Helper T cell (primary cell): ENCODE measurements around a stretch of chr1.

DNA sequence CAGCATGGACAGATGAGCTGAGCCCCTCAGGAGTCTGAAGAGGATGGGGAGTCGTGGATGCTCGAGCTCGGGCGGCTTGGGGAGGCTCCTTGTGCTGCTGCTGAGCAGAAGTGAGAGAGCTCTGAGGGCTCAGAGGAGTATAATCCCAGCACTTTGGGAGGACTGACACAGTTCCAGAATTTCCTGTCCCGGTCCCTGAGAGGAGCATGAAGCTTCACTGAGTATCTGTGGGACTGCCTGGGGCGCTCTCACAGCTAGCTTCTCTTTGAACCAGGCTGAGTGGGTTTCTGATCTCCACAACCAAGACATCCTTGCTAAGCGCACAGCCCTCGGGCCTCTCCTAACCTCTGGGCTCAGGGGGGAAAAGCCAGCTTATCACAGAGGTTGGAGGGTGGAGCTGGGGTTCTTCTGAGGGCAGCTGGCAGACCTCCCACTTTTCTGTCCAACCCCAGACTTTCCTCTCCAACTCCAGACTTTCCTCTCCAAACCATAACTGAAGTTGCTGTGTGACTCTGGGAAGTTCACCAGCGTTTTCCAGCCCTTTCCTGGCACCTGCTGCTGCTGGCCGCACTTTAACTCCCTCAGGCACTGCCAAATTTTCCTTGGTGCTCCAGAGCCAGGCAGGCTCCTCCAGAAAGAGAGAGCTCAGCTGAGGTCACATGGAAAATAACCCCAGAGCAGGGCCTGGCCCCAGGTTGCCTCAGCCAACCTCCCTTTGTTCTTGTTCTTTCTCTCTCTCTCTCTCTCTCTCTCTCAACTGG is 49.7 kb downstream of the OLFML2B start:
- PRO-cap, 2 experiments = no peak in any of the 2 experiments

- PRO-cap, 2 experiments = no peak in any of the 2 experiments
Observed at GRCh38 chr1:162081028-162081631, 11.6 kb downstream of the NOS1AP start.

- PRO-cap, 2 experiments = no peak in any of the 2 experiments
Observed at GRCh38 chr1:162145970-162146829, 76.7 kb downstream of the NOS1AP start.

GRCh38 chr1:162523221-162524291 is 25.9 kb downstream of the UHMK1 start:
- PRO-cap, 2 experiments = no peak in any of the 2 experiments

DNA sequence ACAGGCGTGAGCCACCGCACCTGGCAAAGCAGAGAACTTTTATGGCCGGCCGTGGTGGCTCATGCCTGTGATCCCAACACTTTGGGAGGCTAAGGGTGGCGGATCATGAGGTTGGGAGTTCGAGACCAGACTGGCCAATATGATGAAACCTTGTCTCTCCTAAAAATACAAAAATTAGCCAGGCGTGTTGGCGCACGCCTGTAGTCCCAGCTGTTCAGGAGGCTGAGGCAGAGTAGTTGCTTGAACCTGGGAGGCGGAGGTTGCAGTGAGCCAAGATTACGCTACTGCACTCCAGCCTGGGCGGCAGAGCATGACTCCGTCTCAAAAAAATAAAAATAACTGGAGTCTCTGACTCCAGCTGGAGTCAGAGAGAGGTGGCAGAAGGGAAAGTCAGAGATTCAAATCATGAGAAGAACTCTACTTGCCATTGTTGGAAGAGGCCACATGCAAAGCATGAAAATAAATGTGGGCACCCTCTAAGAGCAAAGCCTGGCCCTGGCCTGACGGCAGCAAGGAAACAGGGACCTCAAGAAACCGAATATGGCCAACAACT is 16.5 kb upstream of the UAP1 start:
- PRO-cap, 2 experiments = no peak in any of the 2 experiments

- PRO-cap, 2 experiments = no peak in any of the 2 experiments
Observed at GRCh38 chr1:162560526-162560942, 988 bp upstream of the UAP1 start.

GRCh38 chr1:162581107-162581718 is 19.7 kb downstream of the UAP1 start:
- PRO-cap, 2 experiments = no peak in any of the 2 experiments

DNA sequence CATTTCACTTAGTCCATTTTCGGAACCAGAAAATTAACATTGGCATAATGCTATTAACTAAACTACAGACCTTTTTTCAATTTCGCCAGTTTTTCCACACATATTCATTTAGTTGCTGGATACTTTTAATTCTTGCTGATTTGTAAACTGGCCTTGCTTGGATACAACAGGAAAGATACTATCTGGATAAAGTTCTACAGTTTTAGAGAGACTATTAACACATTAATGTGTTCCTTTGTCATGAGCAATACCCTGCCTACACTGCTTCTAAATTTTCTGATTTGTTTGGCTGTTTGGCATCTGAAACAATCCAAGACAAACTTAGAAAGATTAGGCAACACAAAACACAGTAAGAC is 5.7 kb upstream of the HSD17B7 start:
- PRO-cap, 2 experiments = no peak in any of the 2 experiments

DNA sequence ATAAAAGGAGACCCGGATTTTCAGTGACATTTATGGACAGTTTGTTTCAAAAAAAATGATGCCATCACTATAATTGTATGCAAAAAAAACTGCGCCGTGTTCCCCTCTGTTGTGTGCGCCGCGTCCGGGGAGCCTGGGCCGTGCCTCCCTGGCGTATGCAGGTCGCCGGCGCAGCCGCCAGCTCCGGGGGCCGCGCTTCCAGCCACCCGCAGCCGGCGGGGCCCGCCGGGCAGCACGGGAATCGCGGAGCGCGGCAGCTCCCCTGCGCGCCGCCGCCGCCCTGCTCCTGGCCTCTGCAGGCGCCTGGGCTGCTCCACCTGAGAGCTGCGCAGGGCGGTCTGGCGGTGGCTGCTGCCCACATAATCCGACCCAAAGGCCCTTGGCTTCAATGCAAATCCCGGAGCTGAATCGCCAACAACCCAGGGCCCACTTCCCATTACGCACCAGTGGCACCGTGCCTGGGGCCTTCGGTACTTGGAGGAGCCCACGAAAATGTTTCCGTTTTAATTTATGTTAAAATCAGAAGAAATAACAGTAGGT is 237.7 kb upstream of the PBX1 start:
- PRO-cap, 2 experiments = no peak in any of the 2 experiments

DNA sequence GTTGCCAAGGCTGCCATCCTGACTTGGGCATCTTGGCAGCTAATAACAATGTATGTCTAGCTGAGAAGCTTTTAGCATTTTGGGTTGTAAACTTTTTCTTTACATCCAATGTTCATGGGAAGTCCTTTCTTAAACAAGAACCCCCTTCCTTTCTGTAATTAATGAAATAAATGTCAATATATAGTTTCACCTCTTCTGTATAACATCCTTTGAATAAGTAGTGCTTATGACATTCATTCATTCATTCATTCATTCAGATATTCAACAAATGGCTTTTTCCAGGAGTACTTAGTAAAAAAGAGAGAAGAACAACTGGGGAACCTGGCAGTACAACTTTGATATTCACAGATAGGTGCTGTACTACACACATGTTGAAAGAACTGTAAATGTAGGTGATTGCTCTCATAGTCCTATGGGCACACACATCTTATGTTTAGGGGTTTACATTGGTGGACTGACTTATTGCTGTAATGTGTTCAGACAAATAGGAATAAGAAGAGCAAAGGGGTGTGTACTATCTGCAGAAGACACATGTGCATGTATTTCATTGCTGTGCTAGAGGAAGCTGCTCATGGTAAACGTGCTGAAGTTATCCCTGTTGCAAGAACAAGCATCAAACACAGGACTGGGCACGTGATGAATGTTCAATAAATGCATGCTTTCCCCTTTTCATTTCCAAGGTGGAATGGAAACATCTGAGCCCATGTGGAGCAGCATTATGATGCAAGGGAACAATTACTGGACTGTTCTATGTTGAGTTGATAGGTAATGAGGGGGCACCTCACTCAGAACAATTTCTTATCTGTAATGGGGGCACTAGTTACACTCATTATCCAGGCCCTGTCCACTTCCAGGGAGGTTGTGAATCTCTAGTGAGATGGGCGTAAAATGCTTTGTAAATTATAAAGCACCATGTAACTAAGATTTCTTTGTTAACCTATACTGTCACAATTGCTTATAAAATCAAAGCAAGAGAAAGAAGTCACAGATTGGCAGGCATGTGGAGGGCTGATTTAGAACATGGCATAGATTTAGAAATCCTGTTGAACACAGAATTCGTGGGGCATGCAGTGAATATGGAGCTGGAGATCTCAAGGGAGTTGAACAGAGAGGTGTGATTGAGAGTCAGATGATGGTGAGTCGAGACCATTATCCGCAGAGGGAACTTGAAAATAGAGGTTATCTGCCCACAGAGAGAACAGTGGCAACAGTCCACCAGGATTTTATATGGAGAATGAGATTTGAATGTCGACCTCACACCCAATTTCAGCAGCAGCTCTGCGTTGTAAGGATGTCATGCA is 27.2 kb downstream of the PBX1 start:
- PRO-cap, 2 experiments = no peak in any of the 2 experiments

GRCh38 chr1:164637222-164637915 is 78.4 kb downstream of the PBX1 start:
- PRO-cap, 2 experiments = no peak in any of the 2 experiments

DNA sequence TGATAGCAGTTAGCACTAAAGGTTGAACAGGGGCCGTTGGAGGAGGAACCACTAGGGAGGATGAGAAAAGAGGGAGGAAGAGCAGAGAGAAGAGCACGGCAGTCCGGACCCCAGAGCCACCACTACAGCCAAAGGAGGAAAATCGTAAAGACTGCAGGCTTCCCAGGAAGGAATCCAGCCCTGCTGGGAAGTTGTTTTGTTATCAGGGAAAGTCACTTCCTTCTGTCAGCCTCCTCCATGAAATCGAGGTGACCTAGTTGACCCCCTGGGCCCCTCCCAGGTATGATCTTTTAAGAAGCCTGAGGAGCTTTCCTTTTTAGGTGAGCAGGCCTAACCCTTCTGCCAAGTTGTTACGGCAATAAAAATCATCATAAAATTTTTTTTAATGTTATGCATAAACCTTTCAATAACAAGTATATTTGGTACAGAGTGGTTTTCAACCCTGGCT is 88.3 kb downstream of the PBX1 start:
- PRO-cap, 2 experiments = no peak in any of the 2 experiments

- PRO-cap, 2 experiments = no peak in any of the 2 experiments
Observed at GRCh38 chr1:164659705-164660662, 101.0 kb downstream of the PBX1 start.

- PRO-cap, 2 experiments = no peak in any of the 2 experiments
Observed at GRCh38 chr1:164690057-164690604, 131.1 kb downstream of the PBX1 start.

DNA sequence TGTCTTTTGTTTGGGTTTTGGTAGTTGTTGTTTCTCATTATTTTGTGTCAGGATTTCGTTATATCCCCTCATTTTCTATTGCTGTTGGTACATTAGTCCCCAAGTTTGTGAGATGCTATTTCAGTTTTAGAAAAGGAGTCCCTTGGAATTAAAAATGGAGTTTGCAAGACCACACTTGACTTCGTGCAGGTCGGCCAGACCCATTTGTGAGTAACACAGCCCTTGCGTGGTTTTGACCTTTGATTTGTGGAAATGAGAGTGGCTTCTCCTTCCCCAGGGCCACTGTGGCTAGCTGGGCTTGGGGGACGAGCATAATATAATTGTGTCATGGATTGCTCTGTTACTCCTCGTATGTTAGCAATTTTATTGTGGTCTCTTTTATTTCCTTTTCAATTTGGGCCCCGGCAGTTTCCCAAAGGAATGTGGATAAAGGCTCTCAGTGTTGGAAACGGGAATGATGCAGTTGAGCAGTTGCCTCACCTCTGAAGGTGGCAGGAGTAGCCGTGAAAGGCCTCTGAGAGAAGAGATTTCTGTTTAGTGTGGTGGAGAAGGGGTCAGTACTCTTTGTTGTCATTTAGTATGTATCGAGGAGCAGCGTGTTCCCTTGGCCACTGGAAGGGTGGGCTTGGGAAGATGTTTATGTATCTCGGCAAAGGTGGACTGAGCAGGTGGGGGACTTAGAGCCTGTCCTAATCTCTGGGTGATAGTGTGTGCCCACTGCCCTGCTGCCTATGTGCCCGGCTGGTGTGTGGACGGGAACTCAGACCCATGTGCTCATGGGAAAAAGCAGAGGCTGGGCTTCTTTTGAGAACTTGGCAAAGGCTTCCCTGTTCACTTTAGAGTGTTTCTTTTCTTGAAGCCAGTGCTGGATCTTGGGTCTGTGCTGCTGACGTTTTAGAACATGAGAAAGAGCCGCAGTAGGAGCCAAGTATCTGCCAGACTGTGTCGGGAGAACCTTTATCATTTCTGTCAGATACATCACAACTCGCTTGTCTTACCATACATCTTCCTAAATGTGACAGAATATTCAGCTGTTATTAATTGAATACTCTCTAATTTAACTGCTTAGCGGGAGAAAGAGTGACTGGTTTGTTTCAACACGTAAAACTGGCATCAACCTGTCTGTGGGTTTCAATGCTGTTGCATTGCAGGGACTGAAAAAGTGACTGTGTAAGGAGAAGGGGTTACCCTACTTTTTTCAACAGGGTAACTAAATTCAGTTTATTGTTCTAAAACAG is 194.9 kb downstream of the PBX1 start:
- PRO-cap, 2 experiments = no peak in any of the 2 experiments

DNA sequence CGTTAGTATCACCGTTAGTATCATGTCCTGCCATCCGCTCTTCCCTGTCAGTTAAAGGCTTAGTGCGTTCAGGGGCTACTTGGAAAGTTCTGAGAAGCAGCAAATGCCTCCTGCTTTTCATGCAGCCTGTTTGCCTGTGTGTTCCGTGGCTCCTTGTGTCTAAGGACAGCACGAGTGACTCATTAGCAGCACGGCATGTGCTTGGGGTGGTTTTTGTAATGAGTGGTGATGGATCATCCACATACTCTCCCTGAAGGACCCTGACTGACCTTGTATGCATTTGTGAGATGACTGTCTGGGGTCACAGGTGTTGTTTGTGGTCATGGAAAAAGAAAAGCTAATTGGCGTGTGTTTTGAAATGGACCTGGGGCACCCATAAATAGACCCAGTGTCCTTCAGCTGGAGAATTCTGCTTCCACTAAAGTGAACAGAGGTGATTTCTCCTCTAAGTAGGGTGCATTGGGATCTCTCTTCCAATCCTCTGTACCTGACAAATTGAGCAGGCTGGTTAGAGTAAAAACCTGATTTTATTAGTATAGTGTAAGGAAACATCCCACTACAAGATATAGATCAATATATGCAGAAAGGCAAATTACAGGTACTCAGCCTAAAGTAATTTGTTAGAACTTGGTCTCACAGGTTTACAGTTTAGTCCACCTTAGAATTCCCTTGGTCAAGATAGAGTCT is 222.0 kb downstream of the PBX1 start:
- PRO-cap, 2 experiments = no peak in any of the 2 experiments

DNA sequence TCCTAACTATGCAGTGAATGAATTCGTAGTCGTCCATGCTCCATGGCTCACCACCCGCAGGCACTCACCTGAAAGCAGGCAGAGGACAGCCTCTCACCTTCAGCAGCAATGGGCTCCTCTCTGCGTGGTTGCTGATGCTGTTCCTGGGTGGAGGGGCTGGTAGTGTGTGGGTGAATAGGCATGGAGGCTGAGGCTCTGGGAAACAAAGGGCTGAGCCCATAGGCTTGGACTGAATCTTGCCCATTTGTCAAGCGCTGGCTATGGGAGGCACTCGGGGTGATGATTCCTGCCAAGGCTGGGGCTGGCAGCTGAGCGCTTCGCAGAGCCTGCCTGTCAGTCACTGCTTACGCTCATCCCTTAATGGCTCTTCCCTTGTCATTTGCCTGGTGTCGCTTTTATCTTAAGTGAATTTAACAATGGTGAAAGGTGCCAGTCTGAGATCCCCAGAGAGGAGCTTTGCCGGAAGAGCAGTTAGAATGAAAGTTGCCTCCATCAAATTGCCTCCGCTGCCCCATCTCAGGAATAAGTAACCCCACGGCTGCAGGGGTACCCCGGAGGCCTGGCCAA is 353.3 kb downstream of the PBX1 start:
- PRO-cap, 2 experiments = no peak in any of the 2 experiments

GRCh38 chr1:165036410-165036702 is 320.2 kb downstream of the LMX1A start:
- PRO-cap, 2 experiments = no peak in any of the 2 experiments

DNA sequence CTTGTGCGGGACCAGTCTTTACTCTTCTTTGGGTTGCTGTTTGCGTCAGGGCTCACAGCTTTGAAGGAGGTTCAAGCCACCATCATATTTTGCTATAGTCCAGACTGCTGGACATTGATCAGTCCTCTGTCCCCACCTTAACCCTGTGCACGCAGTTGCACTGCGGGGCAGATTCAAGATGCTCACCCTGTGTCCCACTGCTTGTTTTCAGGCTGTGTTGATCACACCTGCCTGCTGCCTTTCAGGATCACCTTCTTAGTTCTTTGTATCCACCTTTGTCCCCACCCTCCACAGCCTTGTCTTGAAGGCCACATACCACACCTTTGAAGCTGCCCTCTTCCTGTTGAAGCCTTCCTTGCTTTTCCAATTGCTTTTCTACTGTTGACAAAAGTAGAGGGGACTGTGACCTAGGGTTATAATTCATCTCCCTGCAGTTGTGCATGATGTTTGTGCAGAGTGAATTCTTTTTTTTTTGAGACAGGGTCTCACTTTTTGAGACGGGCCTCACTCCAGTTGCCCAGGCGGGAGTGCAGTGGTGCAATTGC is 32.6 kb downstream of the UCK2 start:
- PRO-cap, 2 experiments = no peak in any of the 2 experiments

DNA sequence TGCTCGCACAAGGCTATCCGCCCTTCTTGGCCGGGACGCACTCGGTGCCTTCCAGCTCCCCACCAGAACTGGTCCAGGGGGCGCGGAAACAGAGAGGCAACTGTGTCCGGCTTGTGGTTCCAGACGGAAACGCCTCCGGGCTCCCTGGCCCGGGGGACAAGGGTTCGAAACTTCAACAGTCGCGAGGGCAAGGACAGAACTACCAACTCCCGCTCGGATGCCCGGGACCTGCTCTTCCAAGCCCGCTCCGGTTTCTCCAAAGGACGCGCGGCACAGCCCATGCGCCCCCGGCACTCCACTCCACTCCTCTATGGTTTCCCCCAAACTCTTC is 1.5 kb downstream of the FAM78B start:
- PRO-cap, 2 experiments = no peak in any of the 2 experiments